Progenitor cell of endocrine pancreas (in vitro differentiated cells): ENCODE measurements around a stretch of chr16.

DNA sequence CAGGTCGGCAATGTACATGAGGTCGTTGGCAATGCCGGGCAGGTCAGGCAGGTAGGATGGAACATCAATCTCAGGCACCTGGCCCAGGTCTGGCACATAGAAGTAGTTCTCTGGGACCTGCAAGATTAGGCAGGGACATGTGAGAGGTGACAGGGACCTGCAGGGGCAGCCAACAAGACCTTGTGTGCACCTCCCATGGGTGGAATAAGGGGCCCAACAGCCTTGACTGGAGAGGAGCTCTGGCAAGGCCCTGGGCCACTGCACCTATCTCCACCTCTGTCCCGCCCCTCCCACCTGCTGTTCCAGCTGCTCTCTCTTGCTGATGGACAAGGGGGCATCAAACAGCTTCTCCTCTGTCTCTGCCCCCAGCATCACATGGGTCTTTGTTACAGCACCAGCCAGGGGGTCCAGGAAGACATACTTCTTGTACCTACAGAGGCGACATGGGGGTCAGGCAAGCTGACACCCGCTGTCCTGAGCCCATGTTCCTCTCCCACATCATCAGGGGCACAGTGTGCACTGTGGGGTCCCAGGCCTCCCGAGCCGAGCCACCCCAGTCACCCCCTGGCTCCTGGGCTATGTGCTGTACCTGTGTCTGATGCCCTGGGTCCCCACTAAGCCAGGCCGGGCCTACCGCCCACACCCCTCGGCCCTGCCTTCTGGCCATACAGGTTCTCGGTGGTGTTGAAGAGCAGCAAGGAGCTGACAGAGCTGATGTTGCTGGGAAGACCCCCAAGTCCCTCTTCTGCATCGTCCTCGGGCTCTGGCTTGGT is 36.6 kb downstream of the POLR3K start:
- PRO-cap: no peak

- PRO-cap: no peak
Observed at GRCh38 chr16:41697-42500, 11.5 kb downstream of the POLR3K start.

GRCh38 chr16:63594-63949 is 8.9 kb downstream of the RHBDF1 start:
- PRO-cap: no peak

GRCh38 chr16:173046-173842 is 568 bp downstream of the HBA2 start:
- PRO-cap: no peak

DNA sequence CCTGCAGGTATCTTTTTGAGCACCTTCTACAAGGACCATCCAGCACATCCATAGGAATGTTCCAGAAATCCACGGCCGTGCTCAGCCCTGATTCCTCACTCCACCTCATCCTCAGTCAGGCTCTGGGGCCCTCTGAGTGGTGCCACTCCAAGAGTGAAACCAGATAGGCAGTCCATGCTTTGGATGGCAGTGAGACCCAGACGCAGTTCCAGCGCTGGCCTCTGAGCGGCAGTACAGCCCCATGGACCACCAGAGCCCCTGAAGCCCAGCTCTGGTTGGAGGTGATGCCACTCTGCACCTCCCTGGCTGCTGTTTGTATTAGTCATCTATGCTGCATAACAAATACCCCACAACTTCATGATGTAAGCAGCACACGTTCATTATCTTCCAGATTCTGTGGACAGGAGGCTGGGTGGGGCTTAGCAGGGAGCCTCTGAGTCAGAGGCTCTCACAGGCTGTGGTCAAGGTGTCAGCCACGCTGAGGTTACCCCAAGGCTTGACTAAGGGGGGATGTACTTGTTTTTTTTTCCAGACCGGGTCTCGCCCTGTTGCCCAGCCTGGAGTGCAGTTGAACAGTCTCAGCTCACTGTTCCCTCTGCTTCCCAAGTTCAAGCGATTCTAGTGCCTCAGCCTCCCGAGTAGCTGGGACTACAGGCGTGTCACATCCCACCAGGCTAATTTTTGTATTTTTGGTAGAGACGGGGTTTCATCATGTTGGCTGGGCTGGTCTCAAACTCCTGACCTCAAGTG is 5.1 kb upstream of the NME4 start:
- PRO-cap: no peak

DNA sequence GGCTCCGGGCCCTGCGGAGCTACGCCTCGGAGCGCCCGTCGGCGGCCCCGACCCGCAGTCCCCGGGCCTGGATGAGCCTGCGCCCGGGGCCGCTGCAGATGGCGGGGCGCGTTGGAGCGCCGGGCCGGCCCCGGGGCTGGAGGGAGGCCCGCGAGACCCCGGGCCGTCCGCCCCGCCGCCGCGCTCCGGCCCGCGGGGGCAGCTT is 555 bp downstream of the RAB11FIP3 start:
- PRO-cap: no peak

- PRO-cap: no peak
Observed at GRCh38 chr16:456893-457687, 31.6 kb downstream of the RAB11FIP3 start.

- PRO-cap: no peak
Observed at GRCh38 chr16:523999-524724, 3.4 kb upstream of the CAPN15 start.

DNA sequence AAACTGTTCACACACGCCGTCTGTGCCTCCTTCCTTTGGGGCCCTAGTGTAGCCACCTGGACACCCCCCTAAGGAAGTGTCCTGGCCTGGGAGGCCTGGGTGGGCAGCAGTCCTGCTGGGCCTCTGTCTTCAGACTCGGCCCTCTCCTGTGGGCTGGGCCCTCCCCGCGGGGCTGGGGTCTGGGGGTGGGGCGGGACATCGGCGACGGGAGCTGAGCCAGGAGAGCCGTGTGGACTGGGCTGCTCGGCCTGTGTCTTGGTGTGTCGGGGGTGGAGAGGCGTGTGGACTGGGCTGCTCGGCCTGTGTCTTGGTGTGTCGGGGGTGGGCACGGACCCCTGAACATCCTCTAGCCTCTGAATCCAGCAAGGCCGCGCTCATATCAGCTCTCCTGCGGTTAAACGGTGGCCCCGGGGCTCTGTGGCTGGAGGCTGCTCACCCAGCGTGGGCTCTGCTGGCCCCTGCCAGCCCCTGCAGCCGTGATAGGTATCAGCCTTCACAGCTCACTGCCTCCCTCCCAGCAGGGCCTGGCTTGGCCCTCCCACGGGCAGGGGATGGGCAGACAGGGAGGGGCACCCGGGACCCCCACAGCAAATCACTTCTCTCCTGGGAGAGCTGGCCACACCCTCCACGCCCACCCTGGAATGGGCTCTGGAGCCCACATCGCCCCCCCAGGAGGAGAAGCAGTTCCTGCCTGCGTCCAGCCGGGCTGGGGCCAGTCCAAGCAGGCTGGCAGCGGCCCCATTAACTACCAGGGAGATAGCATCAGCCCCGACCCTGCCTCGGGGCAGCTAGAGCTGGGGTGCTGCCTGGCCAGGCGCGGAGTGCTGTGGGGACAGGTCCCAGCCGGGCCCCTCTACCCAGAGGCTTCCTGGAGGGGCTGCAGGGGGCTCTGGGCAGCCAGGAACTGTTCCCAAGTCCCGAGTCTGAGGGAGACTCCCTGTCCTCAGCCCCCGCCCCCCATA is 1.0 kb upstream of the NHLRC4 start:
- PRO-cap: no peak

- PRO-cap: no peak
Observed at GRCh38 chr16:592477-593473, 2.9 kb downstream of the RAB40C start.

DNA sequence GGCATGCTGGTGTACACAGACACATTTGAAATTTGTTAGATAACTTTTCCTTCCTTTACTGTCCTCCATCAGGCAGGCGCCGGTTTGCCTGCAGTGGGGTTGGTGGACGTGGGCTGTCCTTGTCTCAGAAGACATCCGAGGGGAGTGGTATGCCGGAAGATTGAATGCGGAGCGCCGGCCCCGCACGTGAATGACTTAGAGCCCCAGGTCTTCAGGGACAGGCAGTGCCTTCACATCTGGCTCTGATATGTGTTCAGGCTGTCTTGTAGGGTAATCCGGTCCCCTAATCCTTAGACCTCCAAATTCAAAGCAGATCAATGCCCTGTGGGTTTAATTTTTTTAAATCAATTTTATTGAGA is 13.4 kb downstream of the RAB40C start:
- PRO-cap: no peak

DNA sequence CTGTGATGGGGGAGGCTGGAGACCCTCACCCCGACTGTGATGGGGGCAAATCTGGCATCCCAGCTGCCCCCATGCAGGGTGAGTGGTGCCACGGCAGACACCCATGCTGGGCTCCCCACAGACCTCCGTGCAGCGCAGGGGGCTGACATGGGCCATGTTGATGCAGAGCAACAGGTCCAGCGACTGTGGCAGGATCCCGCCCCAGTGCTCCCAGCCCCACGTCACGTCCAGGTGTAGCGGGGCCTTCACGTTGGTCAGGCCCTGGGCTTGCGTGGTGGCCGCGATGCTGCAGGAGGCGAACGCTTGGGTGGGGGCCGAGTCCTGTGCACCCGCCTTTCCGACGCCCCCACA is 641 bp downstream of the METTL26 start:
- PRO-cap: no peak

GRCh38 chr16:638253-639059 is 2.4 kb upstream of the METTL26 start:
- PRO-cap: no peak

DNA sequence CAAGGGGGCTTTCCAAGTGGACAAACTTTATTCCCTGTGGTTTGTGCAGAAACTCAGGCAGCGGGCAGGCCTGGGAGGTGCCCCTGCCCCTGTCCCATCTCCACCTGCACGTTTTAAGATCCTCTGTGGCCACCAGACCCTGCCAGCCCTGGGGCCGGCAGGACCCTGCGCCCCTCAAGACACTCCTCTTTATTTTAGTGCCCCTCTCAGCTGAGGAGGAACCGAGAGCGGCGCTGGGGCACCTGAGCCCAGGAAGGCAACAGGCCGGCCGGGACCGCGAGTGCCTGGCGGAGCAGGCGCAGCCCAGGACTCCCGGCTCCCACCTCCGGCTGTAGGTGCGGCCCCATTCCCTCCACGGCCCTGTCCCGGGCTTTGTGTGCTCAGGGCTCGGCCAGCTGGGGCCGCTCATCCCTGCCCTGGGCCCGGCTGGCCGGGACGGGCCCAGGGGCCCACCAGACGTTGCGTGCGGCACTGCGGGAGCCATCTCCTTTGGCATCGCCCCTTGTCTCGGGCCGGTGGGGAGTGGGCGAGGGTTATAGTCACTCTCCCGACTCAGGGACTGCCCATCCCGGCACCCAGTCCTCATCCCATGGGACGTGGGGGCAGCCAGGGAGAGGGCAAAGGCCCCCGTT is 2.8 kb upstream of the WDR90 start:
- PRO-cap: no peak

- PRO-cap: no peak
Observed at GRCh38 chr16:682273-682792, 1.8 kb downstream of the JMJD8 start.

GRCh38 chr16:684862-685678 is 936 bp upstream of the JMJD8 start:
- PRO-cap: no peak

GRCh38 chr16:712648-713263 is 2.2 kb upstream of the METRN start:
- PRO-cap: no peak

- PRO-cap: no peak
Observed at GRCh38 chr16:728111-728644, 1.3 kb downstream of the HAGHL start.

DNA sequence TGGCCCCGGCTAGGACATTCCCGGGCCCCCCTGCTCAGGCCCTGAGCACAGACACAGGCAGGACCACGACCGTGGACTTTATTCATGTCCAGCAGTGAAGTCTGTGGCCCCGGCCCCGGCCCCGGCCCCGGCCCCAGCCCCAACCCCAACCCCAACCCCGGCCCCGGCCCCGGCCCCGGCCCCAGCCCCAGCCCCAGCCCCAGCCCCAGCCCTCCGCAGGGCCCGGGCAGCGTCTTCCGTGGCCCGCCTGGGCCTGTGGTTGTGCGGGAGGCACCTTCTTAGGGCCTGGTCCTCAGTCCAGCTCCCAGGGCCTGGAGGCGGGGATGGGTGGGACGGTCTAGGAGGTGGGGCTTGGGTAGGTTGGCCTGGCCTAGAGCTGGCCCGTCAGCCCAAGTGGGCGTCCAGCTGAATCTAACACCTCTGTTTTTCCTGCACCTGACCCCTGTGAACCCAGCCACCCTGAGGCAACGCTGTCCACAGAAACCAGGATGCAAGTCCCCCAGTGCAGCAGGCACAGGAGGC is 8.6 kb downstream of the MSLN start:
- PRO-cap: no peak

DNA sequence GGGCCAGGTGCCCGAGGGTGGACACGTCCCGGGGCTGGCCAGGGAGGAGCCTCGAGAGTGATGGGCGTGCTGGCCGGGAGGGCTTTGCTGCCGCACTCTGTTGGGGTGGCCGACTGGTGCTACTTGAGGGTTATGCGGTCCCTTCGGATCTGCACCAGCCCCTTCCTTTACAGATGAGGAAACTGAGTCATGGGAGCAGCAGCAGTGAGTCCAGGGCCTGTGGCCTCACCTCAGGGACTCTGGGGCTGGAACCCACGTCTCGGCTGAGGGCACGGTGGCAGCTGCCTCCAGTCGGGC is 4.1 kb downstream of the RPUSD1 start:
- PRO-cap: no peak